WTC11 (cell line): ENCODE results near the genes LGALS9, IFT20 and FAM222B.

DNA sequence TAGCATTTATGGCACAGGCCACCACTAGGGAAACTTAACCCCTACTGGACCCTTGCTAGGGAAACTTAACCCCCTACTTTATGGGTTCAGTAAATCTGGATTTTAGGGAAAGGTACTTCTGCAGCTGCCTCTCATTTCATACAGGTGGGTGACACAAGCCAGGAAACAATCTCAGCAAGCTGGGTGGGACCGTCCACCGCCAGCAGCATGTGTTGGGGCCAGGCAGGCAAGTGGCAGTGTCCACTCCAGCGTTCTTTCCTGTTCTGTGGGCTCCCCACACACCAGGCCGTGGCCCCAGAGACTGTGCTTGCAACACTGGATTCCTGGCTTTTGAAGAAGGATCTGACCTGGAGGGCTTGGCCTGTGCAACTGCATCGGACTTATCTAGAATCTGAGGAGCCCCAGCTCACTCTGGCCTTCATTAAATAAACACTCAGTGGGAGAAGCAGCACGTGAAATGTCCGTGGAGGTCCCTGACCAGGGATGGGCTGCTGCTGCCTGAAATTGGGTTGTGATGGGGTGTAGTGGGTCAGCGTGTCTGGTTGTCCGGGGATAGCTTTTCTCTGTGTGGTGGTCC lies 3.1 kb downstream of the KSR1 start:
- PRO-cap = no peak

DNA sequence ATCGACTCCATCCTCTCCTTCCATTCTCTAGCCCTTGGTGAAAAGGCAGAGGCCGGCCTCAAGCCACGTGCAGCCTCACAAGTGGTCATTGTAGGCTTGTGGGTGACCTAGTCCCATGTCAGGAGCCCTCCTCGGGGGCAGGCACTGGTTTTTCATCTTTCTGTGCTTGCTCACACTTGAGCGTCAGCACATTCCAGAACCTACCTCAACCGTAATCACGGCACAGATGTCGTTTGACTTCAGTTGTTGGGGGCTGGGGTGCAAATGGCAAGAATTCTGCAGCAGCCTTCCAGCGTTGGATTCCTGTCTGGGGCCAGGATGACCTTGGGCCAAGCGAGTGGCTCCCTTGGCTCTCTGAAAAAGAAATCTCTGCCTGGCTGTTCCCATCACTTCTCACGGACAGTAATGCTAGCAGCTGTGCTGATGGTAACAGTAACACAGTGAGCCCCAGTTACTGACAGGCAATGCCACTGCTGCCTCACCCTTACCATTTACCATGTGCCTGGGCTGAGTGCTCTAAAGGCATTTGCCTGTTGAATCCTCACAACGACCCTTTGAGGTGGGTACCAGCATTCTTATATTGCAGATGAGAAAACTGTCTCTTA lies 46.4 kb downstream of the KSR1 start:
- PRO-cap = no peak

DNA sequence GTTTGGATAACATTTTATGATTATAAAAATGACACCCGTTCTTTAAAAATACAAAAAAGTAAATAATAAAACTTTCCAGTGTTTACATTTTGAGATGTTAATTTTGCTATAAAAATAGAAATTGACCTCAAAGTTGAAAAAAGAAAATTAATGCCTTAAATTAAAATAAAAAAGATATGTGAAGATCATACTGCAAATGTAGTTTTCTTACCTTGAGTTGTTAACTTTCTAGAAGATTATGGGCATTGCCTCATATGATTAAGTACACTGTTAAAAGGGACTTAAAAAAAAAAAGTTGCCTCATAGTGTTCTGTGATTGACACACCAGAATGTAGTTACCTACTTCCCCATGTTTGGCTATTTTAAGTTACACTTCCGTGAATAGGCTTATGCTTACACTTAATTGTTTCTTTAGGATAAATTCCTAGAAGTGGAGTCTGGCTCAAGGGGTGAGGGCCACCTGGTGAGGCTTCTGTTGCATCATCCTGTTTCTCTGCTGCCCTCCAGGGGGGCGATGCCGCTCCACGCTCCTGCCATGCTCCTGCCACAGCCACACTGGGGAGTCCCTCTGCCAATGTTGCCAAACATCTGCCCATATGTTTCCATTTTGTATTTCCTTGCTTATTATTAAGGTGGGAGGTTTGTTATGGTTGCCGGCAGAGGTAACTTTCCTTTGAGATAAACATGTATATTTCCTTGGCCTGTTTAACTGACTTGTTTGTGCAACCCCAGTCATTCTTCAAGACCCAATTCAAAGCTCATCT lies 72.9 kb downstream of the KSR1 start:
- PRO-cap = no peak

DNA sequence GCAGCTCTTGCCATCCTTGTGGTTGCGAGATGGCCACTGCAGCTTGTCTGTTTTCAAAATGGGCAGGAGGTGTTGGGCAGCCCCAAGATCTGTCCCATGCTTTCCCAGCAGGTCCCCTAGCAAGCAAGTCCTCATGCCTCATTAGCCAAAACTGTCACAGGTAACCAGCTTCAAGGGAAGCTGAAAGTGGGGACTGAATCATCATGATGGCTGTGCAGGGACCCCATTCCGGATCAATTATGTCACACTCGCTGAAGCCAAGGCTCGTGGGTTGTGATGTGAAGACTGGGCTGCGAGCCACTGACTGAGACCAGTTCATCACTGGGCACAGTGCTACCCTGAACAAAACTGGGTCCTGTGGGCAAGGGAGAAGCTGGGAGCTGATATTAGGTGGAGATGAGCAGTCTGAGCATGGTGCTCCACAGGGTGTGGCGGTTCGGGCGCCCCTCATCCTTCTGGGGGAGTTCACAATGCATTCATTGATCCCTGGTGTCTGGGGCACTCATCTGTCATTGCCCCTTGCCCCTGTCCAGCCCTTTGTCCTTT lies 82.2 kb downstream of the KSR1 start:
- PRO-cap = no peak

GRCh38 chr17:27552847-27553524 lies 78.0 kb upstream of the LGALS9 start:
- PRO-cap = no peak

- PRO-cap = no peak
Measured at GRCh38 chr17:27559108-27559384, 71.9 kb upstream of the LGALS9 start.

- PRO-cap = no peak
Measured at GRCh38 chr17:27630892-27631444, at the start of gene LGALS9. TSS of gene LGALS9 (plus strand) at chr17:27631188.

DNA sequence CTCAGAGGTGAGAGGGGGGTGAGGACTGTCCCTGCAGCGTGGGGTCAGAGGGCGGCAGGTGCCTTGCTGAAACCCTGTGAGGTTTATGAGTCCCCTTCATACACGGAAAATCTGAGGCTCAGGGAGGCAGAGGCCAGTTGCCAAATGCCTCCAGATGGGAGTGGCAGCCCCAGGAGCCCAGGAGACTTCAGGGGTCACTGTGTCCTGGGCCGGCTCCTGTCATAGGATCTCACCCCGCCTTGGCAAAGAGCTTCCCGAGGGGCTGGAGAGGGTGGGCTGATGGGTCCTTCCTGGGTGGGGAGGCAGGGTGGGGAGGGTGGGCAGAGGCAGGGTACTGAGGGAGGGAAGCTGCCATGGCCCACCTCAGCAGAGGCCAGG lies 965 bp downstream of the LGALS9 start:
- PRO-cap = no peak

DNA sequence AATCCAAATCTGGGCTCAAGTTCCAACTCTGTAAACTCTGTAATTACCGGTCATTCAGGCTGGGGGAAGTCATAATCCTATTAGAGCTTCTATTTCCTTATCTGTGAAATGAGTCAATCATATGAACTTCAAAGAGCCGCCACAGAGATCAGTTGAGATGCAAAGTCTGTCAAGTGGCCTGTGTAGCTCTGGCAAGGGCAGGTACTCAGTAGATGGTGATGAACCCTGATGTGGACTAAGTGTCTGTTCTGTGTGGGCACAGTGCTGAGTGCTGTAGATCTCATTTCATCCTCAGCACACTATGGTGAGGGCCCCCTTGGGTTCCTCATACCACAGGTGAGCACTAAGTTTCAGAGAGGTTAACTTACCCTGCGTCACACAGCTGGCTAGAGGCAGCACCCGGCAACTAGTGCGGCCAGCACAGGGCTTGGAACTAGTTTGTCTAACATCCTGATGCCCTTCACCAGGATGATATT lies 2.5 kb downstream of the NOS2 start:
- PRO-cap = no peak

- PRO-cap = no peak
Measured at GRCh38 chr17:27805957-27806266, 5.6 kb upstream of the NOS2 start.

DNA sequence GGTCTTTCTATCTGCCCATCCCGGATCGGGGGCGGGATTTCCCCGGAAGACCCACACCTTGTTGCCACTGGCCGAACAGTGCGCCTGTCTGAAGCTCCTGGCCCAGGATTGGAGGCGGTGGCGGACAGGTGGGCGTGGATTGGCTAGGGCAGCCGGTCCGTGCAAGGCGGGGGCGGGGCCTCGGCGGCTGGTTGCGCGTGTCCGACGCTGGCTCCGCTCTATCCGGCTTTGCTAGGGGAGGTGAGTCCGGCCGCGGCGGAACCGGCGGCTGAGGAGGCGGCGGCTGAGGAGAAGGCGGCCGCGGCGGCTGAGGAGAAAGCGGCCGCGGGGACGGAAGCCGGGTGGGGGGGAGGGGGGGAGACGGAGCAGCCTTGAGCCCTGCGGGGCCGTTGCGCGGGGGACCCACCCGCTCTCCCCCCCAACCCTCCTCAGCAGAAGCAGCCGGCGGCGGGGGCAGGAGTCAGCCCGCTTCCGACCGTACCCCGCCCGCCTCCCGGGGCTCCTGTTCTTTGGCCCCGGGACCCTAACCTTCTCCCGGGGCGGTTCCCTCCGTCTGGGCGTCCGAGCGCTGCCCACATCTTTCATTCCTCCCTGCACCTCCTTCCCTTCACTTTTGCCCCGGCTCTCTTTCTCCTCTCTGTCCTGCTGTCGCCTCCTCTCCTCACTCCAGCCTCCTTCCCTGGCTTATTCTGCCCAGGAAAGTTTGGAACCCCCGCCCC lies 778 bp upstream of the NLK start:
- PRO-cap = unidirectional peak, plus-strand start at position 221 of the sequence; unidirectional peak, plus-strand start at position 431 of the sequence; unidirectional peak, minus-strand start at position 615 of the sequence

DNA sequence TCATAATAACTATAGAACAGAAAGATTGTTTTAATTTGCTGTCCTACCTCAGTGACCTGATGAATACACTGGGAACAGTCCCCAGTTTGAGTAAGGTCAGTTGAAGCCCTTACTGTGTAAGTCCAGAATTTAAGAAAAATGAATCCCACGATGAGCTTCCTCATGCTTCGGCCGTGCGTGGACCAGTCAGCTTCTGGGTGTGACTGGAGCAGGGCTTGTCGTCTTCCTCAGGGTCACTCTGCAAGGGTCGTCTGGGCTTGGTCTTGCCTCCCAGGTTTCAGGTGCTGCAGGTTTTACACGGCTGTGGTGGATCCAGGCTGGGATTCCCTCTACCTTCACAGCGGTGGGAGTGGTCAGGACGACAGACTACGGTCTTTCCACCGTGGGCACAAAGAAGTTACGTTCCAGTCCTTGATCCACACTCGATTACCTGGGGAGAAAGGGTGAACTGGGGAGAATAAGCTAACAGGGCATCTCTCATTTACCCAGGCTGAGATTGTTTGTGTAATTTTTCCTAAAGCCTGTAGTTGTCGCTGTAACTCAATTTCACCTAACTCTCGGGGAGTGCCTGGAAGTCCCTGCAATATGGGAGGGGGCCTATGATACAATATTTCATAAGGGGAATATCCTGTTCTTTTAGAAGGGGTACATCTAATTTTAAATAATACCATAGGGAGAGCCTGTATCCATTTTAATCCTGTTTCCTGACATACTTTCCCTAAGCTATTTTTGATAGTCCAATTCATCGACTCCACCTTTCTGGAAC lies 85.9 kb upstream of the TMEM97 start:
- PRO-cap = no peak

DNA sequence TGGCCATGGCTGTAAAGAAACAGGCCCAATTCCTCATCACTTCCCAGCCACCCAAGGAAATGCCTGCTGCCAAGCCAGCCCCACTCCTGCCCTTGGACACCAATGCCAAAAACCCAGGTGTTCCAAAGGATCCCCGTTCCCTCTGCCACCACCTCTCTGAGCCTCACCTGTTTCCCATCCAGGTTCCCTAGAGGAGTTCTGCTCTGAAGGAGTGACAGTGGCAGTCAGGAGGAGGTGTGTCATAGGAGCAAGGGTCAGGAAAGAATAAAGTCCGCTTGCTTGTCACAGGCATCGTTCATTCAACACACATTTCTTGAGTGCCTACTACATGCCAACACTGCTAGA lies 3.3 kb downstream of the IFT20 start:
- PRO-cap = no peak

DNA sequence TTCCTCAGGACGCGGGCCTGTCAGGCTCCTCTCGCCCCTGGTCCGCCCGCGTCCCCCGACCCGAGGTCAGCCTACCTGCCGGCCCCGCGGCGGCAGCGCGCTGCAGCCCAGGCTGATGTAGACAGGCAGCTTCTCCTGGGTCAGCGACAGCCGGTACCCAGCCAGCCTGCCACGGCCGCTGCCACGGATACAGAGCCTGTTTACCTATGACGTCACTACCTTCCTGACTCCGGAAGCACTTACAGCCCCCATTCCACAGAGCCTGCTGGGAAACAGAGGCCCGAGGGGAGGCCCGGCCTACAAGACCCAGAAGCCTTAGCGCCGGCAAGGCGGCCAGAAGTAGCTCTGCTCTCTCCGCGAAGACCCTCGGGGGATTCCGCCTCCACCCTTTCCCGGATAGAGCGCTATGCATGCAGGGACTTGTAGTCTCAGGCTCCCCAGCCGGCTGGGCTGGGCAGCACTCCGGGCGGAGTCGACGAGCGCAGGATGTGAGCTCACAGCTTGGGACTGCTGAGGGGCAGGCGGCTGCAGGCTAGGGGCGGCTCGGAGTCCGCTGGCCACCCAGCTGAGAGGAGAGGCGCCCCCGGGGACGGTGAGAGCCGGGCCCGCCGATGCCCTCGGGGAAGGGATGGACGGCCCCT lies at the start of gene IFT20:
TSS of gene IFT20 (minus strand) at position 208 of the 641 bp plus-strand sequence.
- PRO-cap = bidirectional peak, plus-strand start at position 497 of the sequence, minus-strand start at position 189 of the sequence

GRCh38 chr17:28570674-28571331 lies 521 bp downstream of the PIGS start:
- PRO-cap = unidirectional peak, plus-strand start at chr17:28571058

DNA sequence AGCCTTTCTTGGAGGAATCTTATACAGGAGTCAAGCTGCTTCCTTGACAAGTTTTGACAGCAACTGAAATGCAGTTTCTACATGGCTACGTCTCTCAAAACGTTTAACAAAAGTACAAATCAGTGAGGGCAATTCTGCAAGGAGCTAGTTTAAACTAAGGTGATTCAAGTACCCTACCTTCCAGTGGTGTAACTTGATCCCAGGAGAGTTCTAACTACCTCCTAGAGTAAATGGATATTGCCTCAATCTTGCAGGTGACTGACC lies 960 bp downstream of the SPAG5 start:
- PRO-cap = no peak

- PRO-cap = unidirectional peak, plus-strand start at chr17:28598563; bidirectional peak, plus-strand start at chr17:28598751, minus-strand start at chr17:28598715
Measured at GRCh38 chr17:28598197-28598832, 510 bp downstream of the SPAG5 start.

- PRO-cap = no peak
Measured at GRCh38 chr17:28686477-28687294, 24.7 kb downstream of the SUPT6H start.

DNA sequence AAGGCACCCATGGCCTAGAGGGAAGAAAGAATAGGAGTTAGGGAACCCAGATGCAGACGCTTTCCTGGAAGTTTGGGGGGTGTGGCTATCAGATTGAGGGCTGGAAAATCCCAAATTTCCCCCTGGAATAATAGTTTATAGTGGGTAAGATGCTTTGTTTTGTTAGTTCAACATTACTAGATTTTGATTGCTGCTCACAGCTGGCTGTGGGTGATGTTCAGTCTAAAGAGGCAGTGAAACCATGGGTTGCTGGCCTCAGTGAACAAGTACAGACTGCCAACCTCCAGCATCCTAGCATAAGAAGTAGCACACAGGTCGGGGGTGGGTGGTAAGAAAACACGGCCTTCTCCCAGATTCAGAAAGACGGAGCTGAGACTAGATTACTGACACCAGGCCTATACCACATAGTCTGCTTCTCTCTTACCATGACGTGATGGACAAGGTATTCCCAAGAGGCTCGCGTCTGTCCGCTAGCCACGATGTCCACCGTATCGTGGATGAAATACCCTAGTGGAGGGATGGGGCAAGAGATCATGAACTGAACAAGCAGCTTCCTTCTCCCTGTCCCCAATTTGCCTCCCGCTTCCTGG lies 1.1 kb downstream of the TLCD1 start:
- PRO-cap = no peak

DNA sequence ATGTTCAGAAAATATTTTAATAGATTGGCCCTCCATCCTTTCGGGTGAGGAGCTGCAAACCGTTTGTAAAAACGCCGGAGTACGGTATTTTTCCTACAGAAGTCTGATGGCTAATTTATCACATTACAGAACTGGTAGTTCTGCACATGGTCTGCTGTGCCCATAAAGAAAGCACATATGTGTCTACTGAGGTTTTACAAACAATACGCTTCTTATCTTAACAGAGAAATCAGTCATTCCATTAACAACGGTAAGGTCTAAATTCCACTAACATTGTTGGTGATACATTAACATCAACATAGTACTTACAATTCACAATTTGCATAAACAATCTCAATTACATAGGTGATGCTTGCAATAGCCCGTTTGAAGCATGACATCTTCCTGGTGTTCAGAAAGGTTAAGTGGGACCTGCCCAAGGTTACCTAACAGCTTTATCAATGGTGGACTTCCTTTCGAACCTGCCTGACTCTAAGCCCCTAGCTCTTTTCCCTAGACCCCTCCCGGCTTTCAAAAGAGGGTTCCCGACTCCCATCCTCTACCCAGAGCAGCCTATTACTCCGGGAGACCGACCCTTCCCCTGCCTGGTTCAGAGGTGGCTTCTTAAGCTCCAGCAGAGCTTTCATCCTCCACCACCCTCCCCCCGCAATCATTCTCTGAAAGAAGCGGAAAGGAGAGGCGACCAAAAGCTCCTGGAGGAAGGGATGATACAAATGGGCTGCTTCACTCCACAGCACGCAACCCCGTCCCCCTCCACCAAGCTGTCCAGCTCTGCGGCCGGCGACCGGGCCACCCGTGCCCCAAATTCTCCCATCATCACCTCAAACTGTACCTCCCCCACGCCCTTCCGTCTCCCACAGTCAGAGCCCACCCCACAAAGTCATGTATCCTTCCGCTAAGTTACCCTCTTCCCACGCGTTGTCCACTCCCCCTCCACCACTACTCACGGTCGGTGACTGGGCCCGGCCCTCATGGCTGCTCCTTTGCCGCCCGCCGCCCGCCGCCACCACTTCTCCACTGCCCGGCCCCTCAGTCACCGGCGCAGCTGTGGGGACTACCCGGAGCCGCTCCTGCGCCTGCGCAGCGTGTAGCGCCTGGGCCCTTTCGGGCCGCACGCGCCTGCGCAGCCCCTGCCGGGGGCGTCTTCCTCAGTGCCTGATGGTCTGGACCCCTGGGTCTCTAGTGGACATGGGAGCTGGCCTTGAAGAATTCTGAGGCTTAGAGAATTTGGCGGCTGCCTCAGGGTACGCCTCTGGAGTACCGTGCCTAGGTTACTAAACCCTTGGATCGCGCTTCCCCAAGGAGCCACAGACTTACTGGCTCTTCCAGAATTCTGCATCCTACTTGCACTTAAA lies at the start of gene FAM222B:
TSS of gene FAM222B (minus strand) at position 1,056 of the 1,355 bp plus-strand sequence.
- PRO-cap = unidirectional peak, plus-strand start at position 652 of the sequence; bidirectional peak, plus-strand start at position 1,151 of the sequence, minus-strand start at position 1,005 of the sequence